Cardiac atrium fibroblast (primary cell): ENCODE measurements around a stretch of chr3.

- RAMPAGE, long total RNA, result no peak
Measured at GRCh38 chr3:64443819-64444580, 218.7 kb upstream of the PRICKLE2 start.

DNA sequence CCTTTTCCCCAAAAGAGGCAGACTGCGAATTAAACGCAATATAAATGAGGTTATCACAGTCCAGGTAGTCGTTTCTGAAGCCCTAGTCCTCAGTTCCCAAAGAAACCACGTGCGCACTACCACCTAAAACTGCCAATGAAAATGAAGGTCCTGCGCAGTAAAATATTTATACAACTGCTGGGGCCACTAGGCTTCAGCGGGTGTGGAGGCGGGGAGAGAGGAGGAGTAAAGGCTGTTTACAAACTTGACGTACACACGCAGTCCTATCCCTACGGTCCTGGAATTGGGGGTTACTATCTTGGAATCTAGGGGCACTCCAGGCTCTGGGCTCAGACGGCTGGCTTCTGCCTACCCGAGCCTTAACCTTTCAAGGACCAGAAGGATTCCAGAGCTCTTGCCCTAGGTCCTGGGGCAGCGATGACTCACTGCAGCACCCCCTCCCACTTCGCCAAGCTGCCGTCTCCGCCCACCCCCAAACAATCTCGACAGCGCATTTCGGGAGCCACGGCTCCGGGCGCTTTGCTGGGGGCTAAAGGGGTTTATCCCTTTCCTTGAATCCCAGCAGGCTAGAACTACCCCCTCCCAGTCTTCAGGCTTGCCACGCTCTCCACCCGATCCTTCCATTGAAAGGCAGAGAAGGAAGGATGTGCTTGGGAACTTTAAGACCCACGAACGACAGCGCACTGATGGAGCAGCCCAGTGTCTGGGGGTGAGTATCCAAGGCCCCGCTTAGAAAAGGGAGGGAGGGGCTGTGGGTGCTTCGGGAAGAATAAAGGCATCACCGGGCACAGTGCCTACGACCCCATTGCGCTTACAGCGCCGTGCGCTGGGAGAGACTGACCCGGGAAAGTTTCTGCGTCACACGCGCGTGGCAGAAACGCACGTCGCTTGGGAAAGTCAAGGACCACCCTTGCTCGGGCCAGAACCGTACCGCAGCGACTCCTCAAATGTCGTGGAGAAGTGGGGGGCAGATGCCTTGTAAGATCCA is 2.9 kb downstream of the ADAMTS9 start:
- RAMPAGE, long total RNA, result no peak

GRCh38 chr3:64899946-64900736 is 212.3 kb upstream of the ADAMTS9 start:
- RAMPAGE, long total RNA, result no peak

DNA sequence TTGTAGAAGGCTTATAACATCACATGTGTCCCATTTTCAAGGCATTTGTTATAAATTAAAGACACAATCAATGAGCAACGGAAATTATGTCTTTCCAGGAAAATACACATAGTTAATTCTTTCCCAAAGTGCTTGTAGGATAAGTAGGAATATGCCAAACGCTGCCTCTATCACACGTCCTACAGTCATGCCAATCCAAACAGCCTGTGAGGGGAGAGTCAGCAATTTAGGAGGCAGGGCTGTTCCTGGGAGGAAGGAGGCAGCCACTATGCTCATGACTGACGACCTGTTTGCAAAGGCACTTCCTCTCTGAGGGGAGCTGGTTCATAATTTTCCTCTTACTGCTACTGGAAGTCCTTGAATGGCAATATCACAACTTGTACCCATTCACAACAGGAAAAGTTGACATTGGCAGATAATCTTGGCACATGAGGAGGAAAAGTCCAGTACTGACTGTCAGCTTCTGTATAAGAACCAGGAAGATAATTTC is 267.1 kb upstream of the ADAMTS9 start:
- RAMPAGE, long total RNA, result no peak

- RAMPAGE, long total RNA, result no peak
Measured at GRCh38 chr3:65411997-65412462, 626.7 kb downstream of the MAGI1 start.

- RAMPAGE, long total RNA, result no peak
Measured at GRCh38 chr3:65556861-65557818, 481.6 kb downstream of the MAGI1 start.

DNA sequence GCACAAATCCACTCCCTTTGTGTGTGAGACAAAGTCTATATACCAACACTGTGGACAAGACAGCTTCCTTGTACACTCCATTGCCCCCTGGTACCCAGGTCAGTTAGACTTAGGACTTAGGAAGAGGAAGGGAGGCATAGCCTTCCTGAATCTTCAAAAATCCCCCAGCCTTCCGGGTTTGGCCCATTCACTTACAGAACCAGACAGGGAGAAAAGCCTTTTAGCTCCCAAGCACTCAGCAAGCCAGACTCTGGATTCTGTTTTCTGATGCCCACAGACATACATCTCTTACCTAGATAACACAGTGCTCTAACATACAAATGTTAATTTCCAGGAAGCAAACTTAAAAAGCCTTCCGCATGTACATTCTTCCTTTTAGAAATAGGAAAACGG is 442.2 kb downstream of the MAGI1 start:
- RAMPAGE, long total RNA, result no peak

DNA sequence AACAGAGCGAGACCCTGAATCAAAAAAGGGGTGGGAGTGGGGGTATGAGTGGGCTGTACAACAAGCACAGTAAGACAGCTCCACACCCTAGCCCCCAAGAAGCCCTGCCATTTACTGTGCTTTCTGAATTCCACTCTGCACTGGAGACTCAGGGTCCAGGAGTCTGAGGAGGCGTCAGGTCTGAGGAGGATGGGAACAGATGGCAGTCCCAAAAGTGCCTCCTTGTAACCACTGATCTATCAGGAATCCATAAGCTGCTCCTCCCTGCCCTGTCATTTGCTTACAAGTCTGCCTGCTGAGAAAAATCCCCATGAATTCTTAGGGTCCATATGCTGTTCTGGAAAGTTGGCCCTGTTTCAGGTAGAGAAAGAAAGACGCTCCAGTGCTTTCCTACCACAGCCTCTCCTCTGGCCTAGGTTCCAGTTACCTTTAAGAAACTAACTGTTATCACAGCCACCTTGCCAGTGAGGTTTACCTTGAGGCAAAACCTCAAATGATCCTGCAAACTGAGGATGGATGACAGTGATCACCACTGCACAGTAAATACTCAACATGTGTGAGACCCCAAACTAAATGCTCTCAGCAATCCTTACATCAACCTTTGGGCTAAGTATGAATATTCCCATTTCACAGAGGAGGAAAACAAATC is 170.9 kb downstream of the MAGI1 start:
- RAMPAGE, long total RNA, result no peak

- RAMPAGE, long total RNA, result no peak
Measured at GRCh38 chr3:65884166-65884629, 154.5 kb downstream of the MAGI1 start.

GRCh38 chr3:65886576-65886915 is 152.2 kb downstream of the MAGI1 start:
- RAMPAGE, long total RNA, result no peak

DNA sequence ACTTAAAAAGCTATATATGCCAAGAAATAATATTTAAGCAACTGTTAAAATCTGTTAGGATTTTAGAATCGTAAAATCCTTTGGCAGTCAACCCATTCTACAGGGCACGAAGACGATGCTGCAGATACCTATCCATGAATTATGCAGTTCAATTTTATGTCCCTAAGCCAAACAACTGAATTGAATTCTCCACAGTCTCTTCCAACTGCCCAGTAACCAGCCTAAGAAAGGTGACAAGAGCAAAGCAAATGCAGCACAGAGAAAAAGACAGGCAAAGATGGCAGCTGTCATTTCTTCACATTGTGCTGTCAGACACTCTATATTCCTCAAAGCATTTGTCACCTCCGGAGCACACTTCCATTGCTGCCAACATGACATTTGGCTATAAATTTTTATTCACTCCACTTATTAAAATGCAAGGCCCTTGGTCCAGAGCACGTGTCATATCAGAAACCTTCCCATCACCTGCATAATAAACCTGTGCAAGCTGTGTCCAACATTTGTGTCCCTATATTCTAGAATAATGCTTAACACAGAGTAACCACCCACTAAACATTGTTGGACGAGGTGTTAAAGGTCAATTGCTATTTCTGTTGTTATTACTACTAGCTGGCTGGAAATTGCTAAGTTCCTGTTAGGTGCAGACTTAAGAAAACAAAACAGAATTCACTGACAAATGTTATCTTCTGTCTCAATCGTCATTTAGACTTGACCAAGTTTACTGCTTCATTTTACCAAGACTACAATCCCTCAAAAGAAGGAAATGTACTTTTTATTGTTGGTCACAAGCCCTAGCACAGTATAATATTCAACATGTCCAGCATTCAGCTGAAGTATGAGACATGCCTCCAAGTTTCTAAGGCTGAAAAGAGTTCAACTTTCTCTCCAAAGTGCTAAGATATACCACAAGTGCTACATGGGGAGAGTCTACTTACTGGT is 89.7 kb downstream of the MAGI1 start:
- RAMPAGE, long total RNA, result no peak

GRCh38 chr3:66055360-66055794 is 16.7 kb upstream of the MAGI1 start:
- RAMPAGE, long total RNA, result no peak

GRCh38 chr3:66110665-66111306 is 72.1 kb upstream of the MAGI1 start:
- RAMPAGE, long total RNA, result no peak

GRCh38 chr3:66367067-66367883 is 133.5 kb downstream of the LRIG1 start:
- RAMPAGE, long total RNA, result no peak

GRCh38 chr3:66415648-66416474 is 85.0 kb downstream of the LRIG1 start:
- RAMPAGE, long total RNA, result no peak

GRCh38 chr3:66440950-66441660 is 59.7 kb downstream of the LRIG1 start:
- RAMPAGE, long total RNA, result no peak

DNA sequence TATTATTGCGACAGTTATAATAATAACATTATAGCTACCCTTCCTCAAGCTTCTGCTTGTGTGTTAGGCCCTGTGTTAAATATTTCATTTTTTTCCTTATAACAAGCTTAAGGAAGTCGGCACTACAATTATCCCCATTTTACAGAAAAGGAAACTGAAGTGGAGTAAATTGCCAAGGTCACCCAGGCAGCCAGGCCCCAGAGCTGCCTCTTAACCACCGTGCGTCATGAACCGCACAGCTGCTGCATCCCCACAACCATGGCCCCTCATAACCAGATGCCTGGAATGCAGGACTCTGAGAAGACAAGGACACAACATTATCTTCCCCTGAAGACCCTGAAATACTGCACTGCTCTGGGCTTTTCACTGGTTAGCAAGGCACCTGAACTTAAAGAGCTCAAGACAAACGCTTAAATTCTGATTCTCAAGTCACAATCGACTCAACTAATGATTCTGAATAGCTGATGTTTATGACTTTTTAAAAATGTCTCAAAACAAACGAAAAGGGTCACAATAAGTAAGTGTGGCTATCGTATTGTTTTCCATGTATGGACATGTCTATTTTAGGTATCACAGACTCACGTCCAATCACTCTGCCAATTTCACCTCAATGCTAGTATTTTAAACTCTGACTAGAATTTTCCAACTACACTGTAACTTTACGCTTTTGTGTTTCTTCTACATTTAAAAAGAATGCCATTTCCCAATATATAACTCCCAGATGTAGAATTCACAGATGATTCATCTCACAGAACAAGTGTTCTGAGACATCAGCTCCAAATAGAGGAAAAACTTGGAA is 14.5 kb downstream of the LRIG1 start:
- RAMPAGE, long total RNA, result no peak

DNA sequence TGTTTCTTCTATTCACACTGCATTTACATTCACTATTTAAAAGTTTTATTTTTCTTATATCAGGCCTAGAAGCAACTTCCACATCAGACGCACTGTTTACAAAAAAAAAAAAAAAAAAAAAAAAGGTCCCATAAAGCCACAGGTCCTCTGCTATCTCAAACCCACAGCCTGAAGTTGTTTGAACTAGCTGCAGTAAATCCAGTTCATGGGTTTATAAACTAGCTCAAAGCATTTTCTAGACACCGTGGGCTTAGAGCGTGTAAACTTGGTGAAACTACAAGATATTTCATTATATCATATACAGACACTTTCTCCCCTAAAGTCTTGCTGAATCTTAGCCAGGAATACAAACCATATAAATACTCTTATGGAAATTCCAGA is 3.2 kb downstream of the LRIG1 start:
- RAMPAGE, long total RNA, result no peak

DNA sequence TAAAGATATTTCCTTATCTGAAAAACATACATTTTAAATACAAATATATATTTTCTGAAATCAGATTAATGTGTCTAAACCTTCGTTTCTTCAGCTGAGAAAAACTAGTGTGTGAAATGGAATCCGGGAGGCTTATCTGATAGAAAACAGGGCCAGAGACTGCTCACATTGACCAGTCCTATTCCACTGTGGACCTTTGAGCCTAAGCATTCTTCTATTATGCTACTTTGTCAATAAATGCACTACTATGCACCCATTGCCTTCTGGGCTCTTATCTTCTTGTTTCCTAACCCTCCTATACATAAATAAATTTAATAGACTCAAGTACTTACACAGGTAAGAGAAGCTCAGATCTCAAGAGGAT is 298.4 kb downstream of the KBTBD8 start:
- RAMPAGE, long total RNA, result no peak

DNA sequence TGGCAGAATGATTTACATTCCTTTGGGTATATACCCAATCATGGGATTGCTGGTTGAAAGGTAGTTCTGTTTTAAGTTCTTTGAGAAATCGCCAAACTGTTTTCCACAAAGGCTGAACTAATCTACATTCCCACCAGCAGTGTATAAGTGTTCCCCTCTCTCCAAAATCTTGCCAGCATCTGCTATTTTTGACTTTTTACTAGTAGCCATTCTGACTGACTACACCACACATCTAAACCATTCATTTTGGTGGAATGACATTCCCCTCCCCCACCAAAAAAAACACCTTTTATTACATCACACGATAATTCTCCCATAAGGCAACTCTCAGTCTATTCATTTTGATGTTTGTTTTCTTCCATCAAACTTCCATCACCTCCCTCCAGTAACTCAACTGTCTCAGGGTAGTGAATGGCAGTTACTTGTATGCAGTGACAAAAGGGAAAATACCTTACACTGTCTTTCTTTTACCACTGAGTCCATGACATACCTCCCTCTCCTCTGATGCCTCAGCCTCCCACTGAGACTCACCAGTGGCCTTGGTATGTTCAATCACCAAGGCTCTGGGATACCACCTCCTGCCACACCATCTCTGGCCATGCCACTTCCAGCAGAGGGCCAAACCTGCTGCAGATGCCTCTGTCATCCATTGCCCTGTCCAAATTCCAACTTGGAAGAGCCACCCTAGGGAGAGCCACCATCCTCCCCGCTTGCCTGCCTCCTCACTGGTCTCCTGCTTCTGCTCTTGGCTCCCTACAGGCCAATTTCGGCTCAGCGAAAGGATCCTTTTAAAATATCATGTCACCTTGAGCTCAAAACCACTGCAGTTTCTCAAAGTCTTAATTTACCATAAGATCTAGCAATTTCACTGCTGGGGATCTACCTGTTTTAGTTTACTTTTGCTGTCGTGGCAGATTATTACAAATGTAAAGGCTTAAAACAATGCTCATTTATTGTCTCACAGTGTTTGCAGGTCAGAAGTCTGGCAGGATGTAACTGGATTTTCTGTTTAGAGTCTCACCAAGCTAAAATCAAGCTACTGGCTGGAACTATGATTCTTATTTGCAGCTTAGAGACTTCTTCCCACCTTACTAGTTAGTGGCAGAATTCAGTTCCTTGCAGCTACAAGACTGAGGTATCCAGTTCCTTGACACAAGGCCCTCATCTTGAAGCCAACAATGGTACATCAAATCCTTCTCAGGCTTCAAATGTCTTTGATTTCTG is 71.4 kb downstream of the SUCLG2 start:
- RAMPAGE, long total RNA, result no peak